B cell (primary cell): ENCODE measurements around the genes NPTN, STOML1 and GOLGA6A.

- PRO-cap = unidirectional peak, minus-strand start at chr15:73633244; bidirectional peak, plus-strand start at chr15:73633559, minus-strand start at chr15:73633378
- CAGE, long polyA plus RNA = no peak
Observed at GRCh38 chr15:73632866-73634097, at the start of gene NPTN. Gene NPTN (minus strand): TSS chr15:73633389.

GRCh38 chr15:73920437-73920952 is 5.8 kb upstream of the LOXL1 start:
- PRO-cap = no peak
- CAGE, long polyA plus RNA = no peak

DNA sequence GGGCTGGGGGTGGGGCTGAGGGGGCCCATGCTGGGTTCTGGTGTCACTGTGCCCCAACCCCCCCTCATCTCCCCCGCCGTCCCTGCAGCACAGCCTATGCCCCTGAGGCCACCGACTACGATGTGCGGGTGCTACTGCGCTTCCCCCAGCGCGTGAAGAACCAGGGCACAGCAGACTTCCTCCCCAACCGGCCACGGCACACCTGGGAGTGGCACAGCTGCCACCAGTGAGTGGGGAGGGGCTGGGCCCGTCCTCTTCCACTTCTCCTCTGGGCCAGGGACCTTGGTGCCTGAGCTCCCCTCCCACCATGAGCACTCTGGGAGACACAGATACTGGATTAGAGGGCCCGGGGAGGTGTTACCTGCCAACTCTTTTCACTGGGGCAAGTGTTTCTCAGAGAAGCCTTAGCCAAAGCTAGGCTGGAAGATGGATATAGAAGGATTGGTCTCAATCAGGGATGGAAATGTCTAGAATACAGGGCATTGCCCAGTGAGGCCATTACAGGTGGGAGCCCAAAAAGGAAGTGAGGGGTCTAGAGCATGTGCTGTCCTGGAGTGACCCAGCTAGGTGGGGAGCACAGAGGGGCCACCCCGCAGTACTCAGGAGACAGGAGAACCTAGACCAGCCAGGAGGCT is 20.2 kb downstream of the LOXL1 start:
- PRO-cap = no peak
- CAGE, long polyA plus RNA = no peak

GRCh38 chr15:73947561-73948141 is 21.4 kb downstream of the LOXL1 start:
- PRO-cap = no peak
- CAGE, long polyA plus RNA = no peak

GRCh38 chr15:73982027-73983005 is 9.8 kb downstream of the STOML1 start:
- PRO-cap = no peak
- CAGE, long polyA plus RNA = no peak

DNA sequence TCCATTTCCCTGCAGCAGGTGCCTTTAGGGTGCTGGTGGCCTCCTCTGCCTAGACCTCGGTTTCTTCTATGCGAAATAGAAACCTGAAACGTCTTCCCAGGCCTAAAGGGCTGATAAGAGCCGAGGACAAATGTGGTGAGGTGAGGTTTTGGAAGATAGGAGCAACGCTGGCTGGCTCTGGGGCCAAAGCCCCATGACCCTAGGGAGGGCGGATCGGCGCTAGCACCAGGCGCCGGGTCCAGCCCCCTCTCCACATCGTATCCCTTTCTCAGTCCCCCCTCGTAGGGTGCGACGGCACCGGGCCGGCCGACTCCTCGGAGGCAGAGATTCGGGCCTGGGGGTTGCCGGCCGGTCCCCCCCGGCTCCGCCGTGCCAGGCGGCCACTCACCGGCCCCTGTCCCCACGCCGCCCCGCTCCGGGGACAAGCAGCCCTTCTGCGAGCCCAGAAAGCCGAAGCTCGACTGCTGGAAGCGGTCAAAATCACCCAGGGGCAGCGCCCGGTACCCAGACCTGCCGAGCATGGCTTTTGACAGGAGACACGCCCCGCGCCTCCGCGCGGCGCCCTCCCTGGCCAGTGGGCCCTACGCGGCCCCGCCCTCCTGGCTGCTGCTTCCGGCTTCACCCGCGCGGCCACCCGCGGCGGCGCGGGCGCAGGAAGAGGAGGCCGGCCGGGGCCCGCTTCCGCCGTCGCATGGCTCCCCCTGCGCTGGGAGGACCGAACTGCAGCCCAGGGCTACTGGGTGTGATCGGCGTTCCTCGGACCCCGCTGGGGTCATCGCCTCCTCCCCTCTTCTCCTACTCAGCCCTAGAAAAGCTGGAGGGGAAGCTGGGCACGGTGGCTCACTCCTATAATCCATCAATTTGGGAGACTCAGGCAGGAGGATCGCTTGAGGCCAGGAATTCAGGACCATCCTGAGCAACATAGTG is at the start of gene STOML1:
Gene STOML1, minus strand, starts transcription at position 593 of the 927 bp plus-strand sequence.
- PRO-cap = bidirectional peak, plus-strand start at position 725 of the sequence, minus-strand start at position 593 of the sequence
- CAGE, long polyA plus RNA = start-site peak on the minus strand centred at position 567 of the sequence, 78 bp wide, 176 and 139 reads in 2 replicates

- PRO-cap = no peak
- CAGE, long polyA plus RNA = no peak
Observed at GRCh38 chr15:74007700-74008342, 13.3 kb downstream of the PML start.

GRCh38 chr15:74082269-74082746 is at the start of gene GOLGA6A:
Gene GOLGA6A (minus strand): TSS chr15:74082550.
- PRO-cap = no peak
- CAGE, long polyA plus RNA = no peak

GRCh38 chr15:74176147-74176884 is 2.8 kb downstream of the ISLR start:
- PRO-cap = no peak
- CAGE, long polyA plus RNA = no peak

- PRO-cap = no peak
- CAGE, long polyA plus RNA = no peak
Observed at GRCh38 chr15:74200976-74201659, 1.5 kb downstream of the STRA6 start.

DNA sequence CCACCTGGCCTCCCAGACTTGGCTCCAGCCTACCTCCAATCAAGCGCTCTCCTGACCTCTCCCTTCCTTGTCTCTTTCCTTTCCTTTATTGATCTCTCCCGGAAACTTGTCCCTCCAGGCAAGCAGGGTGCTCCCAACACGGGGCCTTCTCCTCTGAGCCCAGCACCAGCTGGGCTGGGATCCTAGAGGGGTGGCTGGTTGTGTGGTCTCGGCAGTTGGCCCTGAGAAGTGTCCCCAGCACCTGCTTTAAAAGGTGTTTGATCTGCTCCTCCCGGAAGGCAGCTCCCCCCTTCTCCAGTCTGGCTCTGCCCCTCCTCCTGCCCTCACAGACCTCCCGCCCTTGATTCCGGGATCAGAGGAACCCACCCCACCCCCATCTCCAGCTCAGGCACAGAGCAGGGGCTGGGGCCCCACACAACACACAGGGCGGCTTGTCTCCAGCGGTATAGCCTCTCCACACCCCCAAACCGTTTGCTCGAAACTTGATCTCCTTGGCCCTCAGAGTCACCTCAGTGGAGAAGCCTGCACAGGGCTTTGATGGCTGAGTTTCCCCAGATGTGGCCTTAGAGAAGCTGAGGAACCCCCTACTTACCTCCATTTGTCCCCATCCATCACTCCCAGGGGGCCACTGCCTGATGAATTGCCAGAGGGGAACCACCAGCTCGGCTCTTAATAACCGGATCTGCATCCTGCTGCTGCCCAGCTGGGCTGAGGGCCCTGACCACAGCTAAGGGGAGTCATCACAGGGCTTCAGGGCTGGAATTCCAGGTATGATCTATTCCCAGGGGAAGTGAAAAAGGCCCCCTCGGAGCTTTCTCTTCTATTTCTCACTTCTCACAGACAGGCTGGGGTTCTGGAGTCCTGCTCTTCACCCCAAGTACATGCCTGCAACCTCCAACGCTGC is 6.4 kb upstream of the STRA6 start:
- PRO-cap = no peak
- CAGE, long polyA plus RNA = no peak

- PRO-cap = no peak
- CAGE, long polyA plus RNA = no peak
Observed at GRCh38 chr15:74290974-74291560, 54.9 kb downstream of the CCDC33 start.

- PRO-cap = no peak
- CAGE, long polyA plus RNA = no peak
Observed at GRCh38 chr15:74318144-74318978, 49.1 kb downstream of the CYP11A1 start.

- PRO-cap = bidirectional peak, plus-strand start at chr15:74384144, minus-strand start at chr15:74384011
- CAGE, long polyA plus RNA = no peak
Observed at GRCh38 chr15:74383630-74384570, 16.5 kb upstream of the CYP11A1 start.

DNA sequence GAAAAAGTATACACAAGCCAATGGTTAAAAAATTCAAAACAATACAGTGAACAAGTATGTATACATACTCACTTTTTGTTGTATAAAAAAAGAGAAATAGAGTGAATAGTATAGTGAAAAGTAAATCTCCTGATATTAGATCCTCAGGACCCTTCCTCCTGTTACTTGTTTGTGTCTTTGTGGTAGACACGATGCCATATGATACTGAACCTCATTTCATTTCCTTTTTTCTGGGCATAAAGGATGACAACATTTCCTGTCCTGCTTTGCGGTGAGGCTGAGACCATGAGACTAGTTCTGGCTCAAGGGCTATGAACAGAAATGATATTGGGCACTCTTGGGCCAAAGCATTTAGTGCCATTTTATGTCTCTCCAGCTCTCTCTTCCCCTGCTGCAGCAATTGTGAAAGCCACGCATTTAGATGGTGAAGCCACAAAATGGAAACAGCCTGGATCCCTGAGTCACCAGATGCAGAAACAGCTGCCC is 29.0 kb upstream of the ARID3B start:
- PRO-cap = unidirectional peak, minus-strand start at position 200 of the sequence
- CAGE, long polyA plus RNA = no peak

DNA sequence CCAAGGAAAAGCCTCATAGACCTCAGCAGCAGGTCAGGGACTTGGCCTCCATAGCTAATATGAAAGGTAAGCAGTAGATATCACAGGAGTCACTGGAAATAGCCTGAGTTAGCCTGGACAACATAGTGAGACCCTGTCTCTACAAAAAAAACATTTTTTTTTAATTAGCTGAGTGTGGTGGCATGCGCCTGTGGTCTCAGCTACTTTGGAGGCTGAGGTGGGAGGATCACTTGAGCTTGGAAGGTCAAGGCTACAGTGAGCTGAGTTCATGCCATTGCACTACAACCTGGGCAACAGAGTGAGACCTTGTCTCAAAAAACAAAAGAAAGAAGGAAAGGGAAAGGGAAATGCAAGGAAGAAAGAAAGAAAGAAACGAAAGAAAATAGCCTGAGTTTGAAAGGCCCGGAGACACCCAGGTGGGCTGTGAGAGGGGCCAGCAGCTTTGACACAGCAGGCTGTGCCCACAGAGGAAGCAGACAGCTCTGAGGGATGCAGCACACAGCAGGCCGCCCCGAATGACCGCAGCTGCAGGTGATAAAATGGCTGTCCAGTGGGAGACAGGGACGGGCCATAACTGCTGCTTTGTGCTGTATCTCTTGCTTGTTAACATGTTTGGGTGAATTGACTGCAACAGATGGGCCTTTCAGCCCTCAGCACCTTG is 36.9 kb upstream of the CLK3 start:
- PRO-cap = no peak
- CAGE, long polyA plus RNA = no peak

GRCh38 chr15:74594603-74595022 is 21.0 kb upstream of the CLK3 start:
- PRO-cap = no peak
- CAGE, long polyA plus RNA = no peak

DNA sequence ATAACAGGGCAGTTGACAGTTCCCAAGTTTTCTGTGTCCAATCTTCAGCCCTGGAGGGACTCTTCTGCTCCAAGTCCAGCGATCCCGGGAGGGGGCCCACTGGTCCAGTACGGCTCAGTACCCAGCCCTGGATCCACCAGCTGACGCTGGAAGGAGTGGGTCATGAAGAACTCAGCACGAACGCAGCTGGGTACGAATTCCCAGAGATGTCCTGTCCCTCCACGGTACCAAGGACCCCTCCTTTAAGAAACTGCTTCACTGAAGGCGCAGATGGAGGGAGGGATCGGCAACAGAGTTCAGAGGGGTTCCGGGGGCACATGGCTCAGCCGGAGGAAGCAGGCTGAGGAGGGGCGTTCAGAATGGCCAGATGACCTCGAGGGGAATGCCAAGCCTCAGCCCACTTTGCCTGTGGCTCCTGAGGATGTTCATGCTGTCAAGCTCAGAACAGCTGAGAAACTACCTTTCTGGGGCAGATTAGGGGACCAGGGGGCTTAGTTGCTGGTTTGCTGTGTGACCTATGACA is 16.4 kb upstream of the CLK3 start:
- PRO-cap = no peak
- CAGE, long polyA plus RNA = no peak

DNA sequence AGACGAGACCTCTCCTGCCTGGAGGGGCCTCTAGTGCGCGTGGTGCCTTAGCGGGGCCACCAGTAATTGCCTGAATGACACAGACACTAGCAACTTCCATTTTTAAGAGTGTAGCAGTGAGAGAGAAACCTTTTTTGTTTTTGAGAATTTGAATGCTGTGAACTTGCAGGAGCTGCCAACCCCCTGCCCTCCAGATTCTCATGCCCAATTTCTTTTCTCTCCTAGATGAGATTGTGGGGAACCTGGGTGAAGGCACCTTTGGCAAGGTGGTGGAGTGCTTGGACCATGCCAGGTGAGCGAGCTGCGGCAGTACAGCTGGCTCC is 6.6 kb downstream of the CLK3 start:
- PRO-cap = no peak
- CAGE, long polyA plus RNA = no peak

GRCh38 chr15:74635984-74636495 is 20.4 kb downstream of the CLK3 start:
- PRO-cap = no peak
- CAGE, long polyA plus RNA = no peak